Heart (tissue), 3 donors: Measurements from ENCODE around the gene COMMD9.

DNA sequence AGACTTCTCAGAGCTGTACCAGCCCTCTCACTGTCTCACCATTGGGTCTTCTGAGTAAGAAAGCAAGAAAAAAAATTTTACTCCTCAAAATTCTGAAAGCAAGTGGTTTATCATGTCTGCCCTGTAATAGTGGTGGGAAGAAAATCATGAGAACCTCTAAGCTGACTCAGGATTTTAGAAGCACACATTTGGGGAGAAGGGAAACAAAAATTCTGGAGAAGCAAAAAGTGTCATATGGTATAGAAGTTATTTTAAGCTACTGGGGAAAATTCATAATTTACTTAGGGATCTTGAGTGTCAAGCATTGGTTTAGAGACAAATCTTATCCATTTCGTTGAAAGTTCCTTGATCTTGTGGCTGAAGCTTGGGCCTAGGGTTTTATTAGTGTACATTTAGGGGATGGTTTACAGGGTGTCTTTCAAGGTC is 14.9 kb downstream of the CD44 start:
- RAMPAGE, long total RNA, 2 experiments: no peak in any of the 2 experiments

DNA sequence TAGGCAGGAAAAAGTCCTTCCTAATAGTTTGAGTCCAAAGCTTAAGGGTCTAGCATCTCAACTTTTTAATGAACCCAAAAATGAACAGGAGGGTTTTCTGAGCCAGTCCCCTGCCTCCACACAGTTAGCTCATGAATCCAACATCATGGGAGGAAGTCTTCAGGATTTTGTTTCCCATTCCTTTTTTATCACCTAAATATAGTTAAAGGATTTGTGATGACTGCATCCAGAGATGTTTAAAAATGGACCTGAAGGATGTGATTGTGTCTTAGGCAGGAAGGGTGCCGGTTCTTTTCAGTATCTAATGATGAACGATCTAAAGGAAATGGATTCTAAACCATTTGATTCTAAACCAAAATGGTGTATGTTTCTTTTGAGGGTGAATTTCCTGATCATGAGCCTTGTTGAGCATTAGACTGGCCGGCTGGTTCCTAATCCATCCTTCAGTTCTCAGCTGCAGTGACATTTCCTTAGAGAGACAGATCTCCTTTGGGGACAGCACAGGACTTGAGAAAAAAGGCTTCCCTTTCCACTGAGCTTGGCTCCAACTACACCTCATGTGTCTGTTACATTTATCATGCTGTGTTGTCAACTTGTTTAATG is 17.3 kb downstream of the CD44 start:
- RAMPAGE, long total RNA, 2 experiments: no peak in any of the 2 experiments

DNA sequence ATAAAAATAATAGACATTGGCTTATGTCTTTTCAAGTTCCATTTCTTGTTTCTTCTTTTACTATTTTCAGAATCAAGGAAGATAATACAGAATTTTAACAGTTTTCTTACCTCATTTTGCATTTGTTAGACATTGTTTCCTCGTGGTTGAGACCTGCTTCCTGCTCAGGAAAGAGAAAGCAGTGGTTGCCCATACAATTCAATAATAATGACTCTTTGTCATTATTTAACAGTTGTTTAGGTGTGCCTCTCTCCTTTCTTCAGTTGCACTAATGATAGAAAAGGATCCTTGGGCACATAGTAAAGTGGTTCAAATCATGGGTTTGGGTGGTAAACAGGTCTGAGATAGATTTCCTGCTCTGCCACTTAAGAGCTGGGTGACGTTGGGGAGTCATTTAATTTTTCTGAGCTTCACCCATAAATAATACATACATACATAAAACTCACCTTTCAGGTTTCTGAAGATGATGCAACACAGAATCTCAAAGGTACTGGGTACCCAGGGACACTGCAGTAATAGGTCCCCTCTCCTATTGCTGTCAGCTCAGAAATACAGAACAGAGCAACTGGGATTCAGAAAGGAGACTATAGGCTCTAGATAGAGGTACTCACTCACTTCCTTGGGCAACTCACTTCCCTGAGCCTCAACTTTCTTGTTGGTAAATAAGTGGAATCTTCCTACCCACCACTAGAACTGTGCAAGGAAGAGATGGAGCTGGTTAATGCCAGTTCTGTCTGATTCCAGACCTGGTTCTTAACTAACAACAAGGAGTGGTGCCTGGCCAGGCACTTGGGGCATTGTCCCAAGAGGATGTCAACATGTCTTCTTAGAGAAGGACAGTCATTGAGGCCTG is 34.8 kb downstream of the CD44 start:
- RAMPAGE, long total RNA, 2 experiments: no peak in any of the 2 experiments

GRCh38 chr11:35214568-35215481 is 75.9 kb downstream of the CD44 start:
- RAMPAGE, long total RNA, 2 experiments: no peak in any of the 2 experiments

DNA sequence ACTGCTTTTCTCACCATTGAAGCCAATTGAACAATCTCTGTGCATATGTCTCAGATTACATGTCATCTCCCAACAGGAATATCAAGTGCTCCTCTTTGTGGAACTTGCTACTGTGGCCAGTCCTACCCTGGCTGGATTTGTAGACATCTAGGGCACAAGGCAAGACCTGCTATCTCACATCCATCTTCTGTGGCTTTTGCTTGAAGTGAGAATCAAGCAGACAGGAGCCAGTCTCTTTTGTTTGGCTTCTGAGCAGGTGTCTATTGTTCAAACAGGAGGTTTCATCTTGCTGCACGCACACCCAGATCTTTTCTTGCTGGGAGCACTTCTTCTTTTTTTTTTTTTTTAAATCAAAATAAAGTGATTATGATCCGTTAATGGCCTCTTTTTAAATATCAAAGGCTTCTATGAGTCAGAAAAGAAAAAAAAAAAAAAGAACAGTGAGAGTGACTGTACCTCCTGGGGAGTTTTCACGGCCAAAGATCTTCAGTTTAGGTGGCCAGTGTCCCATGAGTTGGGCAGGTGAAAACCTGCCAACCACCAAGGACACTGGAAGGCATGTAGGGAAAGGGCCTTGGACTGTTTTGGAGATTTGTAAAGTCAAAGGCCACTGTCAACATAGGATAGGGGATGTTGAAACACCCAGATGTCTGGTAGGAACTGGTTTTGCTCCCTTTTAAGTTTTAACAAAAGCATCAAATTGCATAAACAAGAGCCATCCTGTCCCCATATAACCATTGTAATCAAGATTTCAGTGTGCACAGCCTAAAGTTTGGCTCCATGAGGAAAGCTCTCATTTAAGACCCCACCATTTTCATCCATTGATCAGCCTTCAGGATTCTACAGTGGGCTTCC is 78.2 kb downstream of the CD44 start:
- RAMPAGE, long total RNA, 2 experiments: no peak in any of the 2 experiments

DNA sequence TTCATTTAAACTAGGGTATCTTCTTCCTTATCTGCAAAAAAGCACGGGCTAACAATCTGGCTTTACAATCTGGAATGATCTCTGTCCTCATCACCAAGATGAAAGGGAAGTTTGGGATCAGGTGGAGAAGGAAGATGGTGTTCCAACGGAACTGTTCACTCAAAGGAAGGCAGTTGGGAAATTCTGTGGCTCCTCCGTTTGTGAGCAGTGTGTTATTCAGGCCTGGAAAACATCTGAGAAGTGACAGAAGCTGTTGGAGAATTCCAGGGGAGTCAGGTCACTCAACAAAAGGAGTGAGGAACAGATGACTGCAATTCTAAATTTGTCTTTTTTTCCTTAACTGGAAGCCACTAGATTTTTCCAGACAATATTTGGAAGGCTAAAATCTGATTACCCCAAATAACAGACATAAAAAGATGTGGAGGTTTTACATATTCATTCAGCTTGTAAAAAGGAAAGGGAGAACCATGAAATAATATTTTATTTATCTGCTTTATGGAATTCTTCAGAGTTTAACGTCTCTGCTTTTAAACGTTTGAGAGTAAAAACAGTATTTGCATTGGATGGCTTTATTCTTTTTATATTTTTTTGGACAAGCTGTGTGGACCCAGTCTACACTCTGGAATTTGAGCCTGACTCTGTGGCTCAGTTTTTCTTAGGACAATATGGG is 107.8 kb downstream of the CD44 start:
- RAMPAGE, long total RNA, 2 experiments: no peak in any of the 2 experiments

DNA sequence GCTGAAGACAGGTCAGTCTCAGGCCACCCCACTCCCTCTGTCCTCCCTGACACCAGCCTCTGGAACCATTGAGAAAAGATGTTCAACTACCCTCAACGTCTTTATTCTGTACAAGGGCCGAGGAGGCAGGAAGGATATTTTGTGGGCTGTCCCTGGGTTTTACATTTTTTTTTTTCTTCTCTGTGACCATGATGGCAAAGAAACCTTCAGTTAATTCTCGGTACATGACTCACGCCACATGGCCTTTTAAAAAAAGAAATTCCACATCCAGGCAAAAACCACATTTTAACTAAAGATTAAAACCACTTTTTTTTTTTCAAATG is 130.3 kb downstream of the SLC1A2 start:
- RAMPAGE, long total RNA, 2 experiments: no peak in any of the 2 experiments

- RAMPAGE, long total RNA, 2 experiments: no peak in any of the 2 experiments
Observed at GRCh38 chr11:35304478-35304881, 114.9 kb downstream of the SLC1A2 start.

GRCh38 chr11:35413499-35413998 is 5.8 kb downstream of the SLC1A2 start:
- RAMPAGE, long total RNA, 2 experiments: no peak in any of the 2 experiments

GRCh38 chr11:35618685-35619508 is 637 bp downstream of the FJX1 start:
- RAMPAGE, long total RNA, 2 experiments: no peak in any of the 2 experiments

- RAMPAGE, long total RNA, 2 experiments: no peak in any of the 2 experiments
Observed at GRCh38 chr11:35662303-35662557, 345 bp upstream of the TRIM44 start.

DNA sequence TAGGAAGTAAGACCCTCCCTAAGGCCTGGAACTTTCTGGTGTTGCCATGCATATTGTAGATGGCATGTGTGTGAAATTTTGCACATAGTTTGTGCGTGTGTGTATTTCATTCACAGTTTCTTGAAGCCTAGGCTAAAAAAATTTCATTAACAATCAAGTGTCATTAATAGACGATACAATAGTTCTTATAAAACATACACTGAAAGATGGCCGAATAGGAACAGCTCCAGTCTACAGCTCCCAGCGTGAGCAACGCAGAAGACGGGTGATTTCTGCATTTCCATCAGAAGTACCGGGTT is 40.0 kb downstream of the TRIM44 start:
- RAMPAGE, long total RNA, 2 experiments: no peak in any of the 2 experiments

GRCh38 chr11:35800959-35801420 is 138.4 kb downstream of the TRIM44 start:
- RAMPAGE, long total RNA, 2 experiments: no peak in any of the 2 experiments

- RAMPAGE, long total RNA, 2 experiments: no peak in any of the 2 experiments
Observed at GRCh38 chr11:36091637-36091822, 147.7 kb downstream of the LDLRAD3 start.

DNA sequence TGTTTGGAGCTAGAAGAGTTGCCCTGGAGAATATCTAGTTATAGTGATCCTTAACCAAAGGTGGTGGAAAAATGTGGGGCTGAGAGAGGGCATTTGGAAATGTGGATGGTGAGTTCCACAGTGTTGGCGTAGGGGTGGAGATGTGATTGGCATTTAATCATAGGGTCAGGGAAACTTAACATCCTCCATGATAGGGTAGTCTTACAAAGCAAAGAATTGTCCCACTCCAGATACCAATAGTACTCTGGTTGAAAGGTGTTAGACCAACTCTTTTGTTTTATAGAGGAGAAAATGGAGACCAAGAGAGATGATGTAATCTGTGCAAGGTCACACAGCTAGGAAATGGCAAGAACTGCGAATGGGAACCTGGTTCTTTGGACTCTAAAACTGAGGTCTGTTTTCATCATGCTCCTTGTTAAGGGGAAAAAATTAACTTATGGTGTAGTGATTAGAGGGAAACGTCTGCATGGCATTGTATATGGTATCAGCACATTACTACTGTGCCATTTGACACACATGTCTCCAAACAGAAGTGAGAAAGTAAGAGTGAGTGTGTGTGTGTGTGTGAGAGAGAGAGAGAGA is 171.2 kb downstream of the COMMD9 start:
- RAMPAGE, long total RNA, 2 experiments: no peak in any of the 2 experiments

DNA sequence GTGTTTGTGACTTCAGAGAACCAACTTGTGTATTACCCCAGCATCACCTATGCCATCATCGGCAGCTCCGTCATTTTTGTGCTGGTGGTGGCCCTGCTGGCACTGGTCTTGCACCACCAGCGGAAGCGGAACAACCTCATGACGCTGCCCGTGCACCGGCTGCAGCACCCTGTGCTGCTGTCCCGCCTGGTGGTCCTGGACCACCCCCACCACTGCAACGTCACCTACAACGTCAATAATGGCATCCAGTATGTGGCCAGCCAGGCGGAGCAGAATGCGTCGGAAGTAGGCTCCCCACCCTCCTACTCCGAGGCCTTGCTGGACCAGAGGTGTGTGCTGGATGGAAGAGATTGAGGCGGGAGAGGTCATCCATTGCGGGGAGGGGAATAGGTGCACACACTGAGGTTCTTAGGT is 62.1 kb downstream of the COMMD9 start:
- RAMPAGE, long total RNA, 2 experiments: no peak in any of the 2 experiments

DNA sequence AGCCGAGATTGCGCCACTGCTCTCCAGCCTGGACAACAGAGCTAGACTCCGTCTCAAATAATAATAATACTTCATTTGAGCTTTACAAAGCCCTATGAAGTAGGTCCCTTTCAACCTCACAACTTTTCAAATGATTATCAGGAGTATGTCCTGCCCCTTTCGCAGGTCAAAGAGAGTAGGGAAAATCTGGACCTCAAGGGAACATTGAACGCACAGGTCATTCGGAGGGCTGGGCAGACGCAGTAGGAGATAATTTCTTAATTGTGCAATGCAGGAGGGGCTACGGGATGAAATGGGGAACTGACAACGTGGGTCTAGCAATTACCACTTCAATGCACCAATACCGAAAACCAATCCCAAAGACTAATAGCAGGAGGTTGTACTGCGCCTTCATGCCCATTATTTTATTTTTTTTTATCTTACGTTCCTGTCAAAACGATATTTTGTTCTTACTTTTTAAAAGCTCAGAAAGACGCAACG is 439 bp downstream of the COMMD9 start:
- RAMPAGE, long total RNA, 2 experiments: no peak in any of the 2 experiments

- RAMPAGE, long total RNA, 2 experiments: start-site peak on the minus strand in 2 of 2 experiments, at chr11:36289410-36289424 at its widest, 74 to 512 reads per replicate
Observed at GRCh38 chr11:36289225-36289715, at the start of gene COMMD9. Gene COMMD9 (minus strand): TSS chr11:36289424.

- RAMPAGE, long total RNA, 2 experiments: no peak in any of the 2 experiments
Observed at GRCh38 chr11:36380092-36380550, 84.0 kb downstream of the PRR5L start.

- RAMPAGE, long total RNA, 2 experiments: no peak in any of the 2 experiments
Observed at GRCh38 chr11:36501101-36501718, 8.9 kb downstream of the TRAF6 start.